Psoas muscle (tissue), 2 donors: ENCODE data around the genes XRRA1, TPBGL and MOGAT2.

DNA sequence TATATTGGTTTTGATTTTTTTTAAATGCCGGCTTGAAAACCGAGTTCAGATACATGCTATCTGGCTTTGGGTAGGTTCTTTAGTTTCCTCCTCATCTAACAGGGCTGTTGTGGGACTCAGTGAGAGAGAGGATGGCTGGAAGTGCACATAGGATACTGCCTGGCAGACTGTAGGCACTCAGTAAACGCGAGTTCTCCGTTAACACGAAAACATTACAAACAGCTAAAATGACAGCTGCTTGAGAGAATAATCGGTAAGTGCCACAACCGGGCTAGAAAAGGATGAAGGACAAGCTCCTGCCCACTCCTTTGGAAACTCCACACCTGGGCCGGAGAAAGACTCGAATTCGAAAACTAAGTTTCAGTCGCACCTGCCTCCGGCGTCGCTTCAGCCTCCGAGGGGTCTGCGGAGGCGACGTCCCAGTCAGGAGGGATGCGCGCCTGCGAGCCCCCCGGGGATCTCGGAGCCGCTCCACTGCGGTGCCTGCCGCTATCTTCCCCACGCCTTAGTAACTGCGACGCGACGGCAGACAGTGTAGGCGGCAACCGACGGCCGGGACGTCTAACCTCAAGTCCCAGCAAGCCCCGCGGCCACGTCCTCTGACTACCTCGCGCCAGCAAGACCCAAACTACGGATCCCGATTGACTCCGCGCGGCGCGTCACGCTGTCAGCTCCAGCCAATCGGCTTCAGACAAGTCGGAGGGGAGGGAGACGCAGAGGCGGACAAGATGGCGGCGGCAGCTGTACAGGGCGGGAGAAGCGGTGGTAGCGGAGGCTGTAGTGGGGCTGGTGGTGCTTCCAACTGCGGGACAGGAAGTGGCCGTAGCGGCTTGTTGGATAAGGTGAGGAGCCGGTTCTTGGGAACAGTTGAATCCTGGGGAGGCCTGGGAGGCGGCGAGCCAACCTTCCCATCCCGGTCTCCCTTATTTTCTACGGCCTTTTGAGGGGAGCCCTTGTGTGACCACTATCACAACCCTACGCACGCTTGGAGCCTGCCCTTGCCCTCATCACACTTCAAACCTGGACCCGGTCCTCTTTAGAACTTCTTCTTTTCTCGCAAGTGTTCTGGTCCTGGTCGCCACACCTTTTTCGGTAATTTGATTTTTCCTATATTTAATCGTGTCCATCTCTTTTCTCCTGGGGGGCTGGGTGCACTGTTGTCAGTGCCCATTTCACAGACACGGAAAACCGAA lies at the start of gene XRRA1:
Gene XRRA1 (minus strand): TSS at position 534 of the 1,193 bp plus-strand sequence.
- PRO-cap, 2 experiments = peak in 2 of 2 experiments; most common plus-strand start position 694 of the sequence (in 1); most common minus-strand start position 507 of the sequence (in 1)

DNA sequence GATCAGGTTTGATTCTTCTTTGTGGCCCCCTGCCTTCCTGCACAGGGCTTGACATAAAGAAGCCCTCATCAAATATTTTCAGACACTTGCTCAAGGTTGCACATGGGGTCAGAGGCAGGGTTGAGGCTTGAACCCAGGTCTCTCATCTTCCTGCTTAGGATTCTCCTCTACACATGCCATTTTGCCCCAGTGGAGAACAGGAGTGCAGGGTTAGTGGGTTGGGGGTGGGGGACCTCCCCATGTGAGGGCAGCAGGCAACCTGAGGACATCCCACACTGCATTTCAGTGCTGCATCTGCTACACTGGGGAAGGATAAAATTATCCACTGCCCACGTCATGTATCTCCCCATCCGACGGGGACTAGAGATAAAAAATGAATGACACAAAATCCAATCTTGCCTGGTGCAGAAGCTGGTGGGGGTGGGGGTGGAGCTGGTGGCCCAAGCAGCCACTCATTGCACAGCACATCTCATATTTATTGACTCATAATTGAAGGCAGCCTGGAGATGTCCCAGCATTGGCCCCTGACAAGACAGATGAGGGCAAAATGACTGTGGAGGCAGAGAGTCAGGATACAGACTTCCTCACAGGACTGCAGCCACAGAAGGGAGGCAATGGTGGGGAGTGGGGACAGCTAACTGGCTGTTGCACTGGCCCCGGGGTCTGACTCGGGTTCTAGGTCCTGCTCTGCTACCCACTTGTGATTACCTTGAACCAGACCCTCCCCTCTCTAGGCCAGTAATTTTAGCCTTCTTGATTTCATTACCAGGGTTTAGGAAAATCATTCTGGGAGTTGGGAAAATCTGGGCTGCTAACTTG lies 41.4 kb downstream of the NEU3 start:
- PRO-cap, 2 experiments = no peak in any of the 2 experiments

GRCh38 chr11:75170906-75171238 lies 20.0 kb downstream of the SLCO2B1 start:
- PRO-cap, 2 experiments = no peak in any of the 2 experiments

- PRO-cap, 2 experiments = no peak in any of the 2 experiments
Measured at GRCh38 chr11:75181450-75182204, 30.7 kb downstream of the SLCO2B1 start.

- PRO-cap, 2 experiments = no peak in any of the 2 experiments
Measured at GRCh38 chr11:75182484-75183177, 31.7 kb downstream of the SLCO2B1 start.

DNA sequence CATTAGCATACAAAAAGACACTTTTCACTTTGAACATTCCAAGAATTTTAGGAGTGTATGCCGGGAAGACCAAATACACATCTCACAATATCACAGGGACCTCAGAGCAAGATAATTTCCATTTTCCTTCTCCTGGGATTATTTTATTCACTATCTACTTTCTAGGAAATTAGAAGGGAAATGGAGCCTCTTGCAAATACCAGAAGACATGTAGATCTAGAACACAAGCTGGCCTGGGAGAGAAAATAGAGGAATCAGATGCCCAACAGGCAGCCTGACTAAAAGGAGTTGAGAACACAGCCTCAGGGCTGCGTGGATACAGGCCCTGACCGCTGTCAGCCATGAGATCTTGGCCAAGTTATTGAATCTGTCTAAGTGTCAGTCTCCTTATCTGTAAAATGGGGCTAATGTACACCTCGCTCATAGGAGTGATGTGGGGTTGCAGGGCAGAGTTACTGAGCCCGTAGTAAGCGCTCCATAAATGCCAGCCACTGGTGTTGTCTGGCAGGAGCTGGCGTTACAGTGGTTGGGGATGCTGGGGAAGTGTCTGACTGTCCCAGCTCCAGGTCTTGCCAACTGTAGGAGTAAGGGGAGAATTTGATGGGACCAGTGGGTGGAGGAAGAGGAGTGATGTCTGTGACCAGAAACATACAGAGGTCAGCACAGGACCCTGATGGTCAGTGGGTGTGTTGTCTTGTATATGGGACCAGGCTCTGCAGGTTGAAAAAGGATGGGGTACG lies 38.4 kb upstream of the TPBGL start:
- PRO-cap, 2 experiments = no peak in any of the 2 experiments

GRCh38 chr11:75208930-75209831 lies 31.4 kb upstream of the TPBGL start:
- PRO-cap, 2 experiments = no peak in any of the 2 experiments

- PRO-cap, 2 experiments = no peak in any of the 2 experiments
Measured at GRCh38 chr11:75240353-75240898, at the start of gene TPBGL. TSS of gene TPBGL (plus strand) at chr11:75240774.

DNA sequence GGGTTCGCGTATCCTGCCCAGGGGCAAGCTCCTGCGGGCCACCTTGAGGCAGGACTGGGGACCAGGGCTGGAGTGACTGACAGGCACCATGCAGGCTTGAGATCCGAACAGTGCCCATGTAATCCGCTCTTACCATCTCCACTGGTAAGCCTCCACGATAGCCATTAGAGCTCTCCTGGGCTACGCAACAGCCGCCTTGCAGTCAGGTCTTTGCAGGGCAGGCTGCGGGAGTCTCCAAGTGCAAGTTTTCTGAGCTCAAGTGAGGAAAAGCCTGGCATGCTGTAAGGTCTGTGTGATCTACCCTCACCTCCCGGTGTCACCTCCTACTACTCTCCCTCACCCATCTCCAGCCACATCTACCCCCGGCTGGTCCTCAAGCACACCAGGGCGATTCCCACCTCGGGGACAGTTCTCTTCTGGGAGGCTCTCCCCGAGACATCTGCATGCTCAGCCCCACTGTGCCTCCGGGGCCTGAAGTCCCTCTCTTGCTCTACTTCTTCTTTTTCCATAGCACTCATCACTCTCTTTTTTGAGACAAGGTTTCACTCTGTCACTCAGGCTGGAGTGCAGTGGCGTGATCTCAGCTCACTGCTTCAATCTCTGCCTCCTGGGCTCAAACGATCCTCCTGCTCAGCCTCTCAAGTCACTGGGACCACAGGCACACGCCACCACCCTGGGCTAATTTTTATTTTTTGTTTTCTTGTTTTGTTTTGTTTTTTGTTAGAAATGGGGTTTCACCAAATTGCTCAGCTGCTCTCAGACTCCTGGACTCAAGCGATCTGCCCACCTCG lies 49.7 kb downstream of the TPBGL start:
- PRO-cap, 2 experiments = no peak in any of the 2 experiments

DNA sequence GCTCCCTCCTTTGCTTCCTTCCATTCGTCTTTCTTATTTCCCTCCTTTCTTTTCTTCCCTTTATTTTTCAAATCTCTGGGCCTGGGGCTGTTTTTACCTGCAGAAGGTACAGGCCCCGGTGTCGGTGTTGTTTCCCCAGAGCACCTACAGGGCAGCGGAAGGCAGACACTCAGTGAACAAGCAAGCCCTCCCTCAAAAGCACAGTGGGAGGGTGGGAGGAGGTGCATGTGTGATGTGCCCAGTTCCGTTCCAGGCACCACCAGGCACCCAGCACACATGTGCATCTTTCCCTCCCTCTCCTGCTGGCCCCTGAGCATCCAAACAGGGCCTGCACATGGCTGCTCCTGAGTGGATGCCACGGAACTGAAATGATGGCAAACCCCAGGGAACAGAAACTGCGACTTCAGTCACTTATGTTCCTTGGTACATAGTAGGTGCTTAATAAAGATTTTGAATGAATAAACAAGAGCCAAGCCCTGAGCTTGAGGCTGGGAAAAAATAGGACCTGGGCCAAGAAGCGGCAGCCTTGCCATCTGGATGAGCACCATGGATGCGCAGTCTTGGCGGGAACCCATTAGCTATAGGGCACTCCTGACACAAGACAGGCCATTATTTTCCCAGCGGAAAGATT lies 47.8 kb downstream of the ARRB1 start:
- PRO-cap, 2 experiments = no peak in any of the 2 experiments

- PRO-cap, 2 experiments = no peak in any of the 2 experiments
Measured at GRCh38 chr11:75319222-75319761, 32.2 kb downstream of the ARRB1 start.

GRCh38 chr11:75327901-75328560 lies 23.4 kb downstream of the ARRB1 start:
- PRO-cap, 2 experiments = no peak in any of the 2 experiments

GRCh38 chr11:75329727-75330879 lies 21.4 kb downstream of the ARRB1 start:
- PRO-cap, 2 experiments = no peak in any of the 2 experiments

GRCh38 chr11:75350149-75351000 lies 1.1 kb downstream of the ARRB1 start:
- PRO-cap, 2 experiments = no peak in any of the 2 experiments

- PRO-cap, 2 experiments = no peak in any of the 2 experiments
Measured at GRCh38 chr11:75351001-75351383, 469 bp downstream of the ARRB1 start.

GRCh38 chr11:75476709-75477448 lies 43.9 kb upstream of the KLHL35 start:
- PRO-cap, 2 experiments = no peak in any of the 2 experiments

DNA sequence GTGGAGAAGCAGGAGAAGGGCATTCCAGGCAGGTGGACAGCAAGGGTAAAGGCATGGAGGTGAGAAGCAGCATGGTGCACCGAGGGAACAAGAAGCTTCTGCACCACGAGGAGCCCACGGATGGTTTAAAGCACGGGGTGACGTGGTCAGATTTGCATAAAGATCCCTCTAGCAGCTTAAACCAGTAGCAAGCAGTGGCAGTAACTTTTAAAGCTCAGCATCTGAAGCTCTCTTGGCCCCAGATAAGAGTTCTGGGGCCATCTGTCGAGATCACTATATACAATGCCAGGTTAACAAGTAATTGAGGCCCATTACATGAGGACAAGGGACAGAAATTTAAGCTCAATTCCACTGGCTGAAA lies 36.9 kb downstream of the SERPINH1 start:
- PRO-cap, 2 experiments = no peak in any of the 2 experiments

GRCh38 chr11:75717544-75718011 lies at the start of gene MOGAT2:
TSS of gene MOGAT2 (plus strand) at chr11:75717838.
- PRO-cap, 2 experiments = no peak in any of the 2 experiments

DNA sequence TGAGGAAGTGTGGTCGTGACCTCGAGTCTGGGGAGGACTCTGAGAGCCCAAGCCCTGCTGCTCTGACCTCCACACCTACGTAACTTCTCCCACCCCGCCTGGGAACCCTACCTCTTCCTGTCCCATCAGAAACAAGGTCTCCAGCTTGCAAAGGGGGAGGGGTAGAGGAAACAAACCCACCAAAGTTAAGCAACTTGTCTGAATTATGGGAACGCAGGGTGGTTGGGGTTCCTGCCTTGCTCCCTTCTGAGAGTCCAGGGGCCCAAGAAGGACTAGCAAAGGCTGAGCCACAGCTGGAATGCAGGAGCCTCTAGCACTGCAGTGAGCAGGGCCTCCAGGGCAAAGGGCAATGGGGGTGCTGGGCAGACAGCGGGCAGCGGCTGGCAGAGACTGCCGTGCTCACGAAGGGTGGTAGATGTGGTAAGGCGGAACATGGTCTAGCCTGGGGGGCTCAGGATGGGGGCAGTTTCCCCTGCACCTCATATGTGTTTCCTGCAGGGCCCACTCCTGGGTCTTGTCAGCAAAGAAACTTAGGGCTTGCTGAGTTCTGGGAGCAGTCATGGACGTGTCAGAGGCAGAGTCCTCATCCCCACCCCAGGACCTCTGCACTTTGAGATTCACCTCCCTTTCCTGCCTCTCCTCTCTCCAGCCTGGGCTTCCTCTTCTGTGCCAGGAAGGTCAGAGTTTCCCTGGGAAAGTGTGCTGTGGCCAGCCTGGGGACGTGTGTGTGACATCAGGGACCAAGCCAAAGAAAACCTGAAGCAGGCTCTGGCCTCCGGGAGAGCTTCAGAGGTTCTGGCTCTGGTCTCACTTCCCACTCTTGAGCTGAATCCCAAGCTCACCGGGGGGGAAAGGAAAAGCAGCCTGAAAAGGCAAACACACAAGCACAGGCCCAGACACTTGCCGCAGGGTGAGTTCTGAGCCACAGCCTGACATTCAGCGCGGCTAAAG lies 4.3 kb downstream of the MOGAT2 start:
- PRO-cap, 2 experiments = no peak in any of the 2 experiments

GRCh38 chr11:75734639-75735389 lies 17.2 kb downstream of the MOGAT2 start:
- PRO-cap, 2 experiments = no peak in any of the 2 experiments